GM19239 (cell line): ENCODE results near the gene GAS8.

- RRBS: no CpG with 5 or more reads among the region's 10 CpGs
Observed at GRCh38 chr16:89629849-89630436, 16.5 kb downstream of the DPEP1 start.

DNA sequence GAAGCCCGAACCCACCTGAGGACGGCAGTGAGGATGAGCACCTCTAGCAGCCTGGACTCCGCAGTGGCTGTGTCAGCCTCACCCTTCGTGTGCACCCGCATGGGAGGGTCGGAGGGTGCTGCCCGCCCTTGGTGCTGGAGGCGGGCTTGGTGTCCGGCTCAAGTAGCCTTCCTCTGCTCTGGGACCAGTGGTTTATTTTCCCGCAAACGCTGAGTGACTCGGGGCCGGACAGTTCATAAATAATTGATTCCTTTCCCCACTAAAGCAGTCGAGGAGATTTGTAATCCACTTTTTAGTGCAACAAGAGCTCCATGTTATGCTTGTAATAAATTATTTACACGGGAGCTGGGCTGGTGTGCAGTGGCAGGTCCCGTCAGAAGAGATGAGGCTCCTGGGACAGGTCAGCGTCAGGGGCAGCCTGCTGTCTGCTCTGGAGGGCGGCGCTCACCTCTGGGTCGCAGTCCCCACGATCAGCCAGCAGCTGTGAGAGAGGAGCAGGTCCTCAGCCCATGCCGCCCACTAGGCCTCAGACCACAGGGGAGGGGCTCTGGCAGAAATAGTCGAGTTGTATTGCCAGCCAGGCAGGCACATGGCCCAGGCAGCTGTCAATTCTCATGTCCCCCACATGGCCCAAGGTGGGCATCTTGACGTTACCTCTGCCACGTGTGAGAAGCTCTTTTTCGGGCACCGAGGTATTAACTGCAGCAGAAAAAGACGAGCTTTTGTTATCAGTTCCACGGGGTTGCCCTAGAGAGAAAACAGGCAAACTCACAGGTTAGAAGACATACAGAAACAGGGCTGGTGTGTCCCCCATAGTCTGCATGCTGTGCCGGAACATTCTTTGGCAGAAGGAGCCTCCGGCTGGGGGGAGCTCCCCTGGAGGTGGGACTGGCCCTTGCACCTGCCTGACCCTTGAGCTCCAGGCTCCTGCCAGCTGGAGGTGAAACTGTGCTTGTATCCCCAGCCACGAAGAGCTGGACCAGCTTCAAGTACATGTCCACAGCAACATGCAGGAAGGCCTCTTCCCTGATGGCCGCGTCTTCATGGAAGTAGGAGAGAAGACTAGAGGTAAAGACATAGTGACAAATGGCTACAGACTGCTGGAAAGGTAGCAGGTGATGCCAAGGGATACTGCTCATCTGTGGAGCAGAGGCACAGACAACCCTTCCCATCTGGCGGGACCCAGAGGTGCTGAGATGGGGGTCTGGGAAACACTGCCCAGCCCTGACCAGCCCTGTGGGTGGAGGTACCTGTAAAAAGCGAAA lies 17.3 kb downstream of the ZNF276 start:
- RRBS: 80% methylated on average over 5 of the region's 36 CpGs

GRCh38 chr16:89906168-89906696 lies 12.4 kb upstream of the MC1R start:
- RRBS: 99% methylated on average over 7 of the region's 28 CpGs

DNA sequence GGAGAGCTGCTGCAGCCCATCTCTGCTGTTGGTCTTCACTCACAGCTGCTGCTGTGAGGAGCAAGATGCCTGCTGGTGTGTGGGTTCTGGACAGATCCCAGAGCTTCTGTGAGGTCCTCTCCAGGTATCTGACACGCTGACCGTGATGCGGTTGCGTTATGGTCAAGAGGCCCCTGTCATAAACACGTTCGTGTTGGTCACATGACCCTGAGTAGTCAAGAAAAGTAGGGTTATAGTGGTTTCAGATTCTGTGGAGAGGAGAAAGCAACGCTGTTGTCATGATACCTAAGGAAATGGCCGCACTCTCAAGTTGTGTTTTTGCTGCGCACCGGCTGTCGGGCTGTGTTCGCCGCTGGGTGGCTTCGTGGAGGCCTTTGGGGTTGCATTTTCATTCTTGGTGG lies 34.8 kb downstream of the DEF8 start:
- RRBS: no CpG with 5 or more reads among the region's 14 CpGs

GRCh38 chr16:90001483-90002136 lies 17.6 kb downstream of the DBNDD1 start:
- RRBS: 81% methylated on average over 1 of the region's 18 CpGs

GRCh38 chr16:90022149-90023052 lies at the start of gene GAS8:
Gene GAS8 (plus strand): TSS chr16:90022680.
- RRBS: 3% methylated on average over 28 of the region's 59 CpGs

DNA sequence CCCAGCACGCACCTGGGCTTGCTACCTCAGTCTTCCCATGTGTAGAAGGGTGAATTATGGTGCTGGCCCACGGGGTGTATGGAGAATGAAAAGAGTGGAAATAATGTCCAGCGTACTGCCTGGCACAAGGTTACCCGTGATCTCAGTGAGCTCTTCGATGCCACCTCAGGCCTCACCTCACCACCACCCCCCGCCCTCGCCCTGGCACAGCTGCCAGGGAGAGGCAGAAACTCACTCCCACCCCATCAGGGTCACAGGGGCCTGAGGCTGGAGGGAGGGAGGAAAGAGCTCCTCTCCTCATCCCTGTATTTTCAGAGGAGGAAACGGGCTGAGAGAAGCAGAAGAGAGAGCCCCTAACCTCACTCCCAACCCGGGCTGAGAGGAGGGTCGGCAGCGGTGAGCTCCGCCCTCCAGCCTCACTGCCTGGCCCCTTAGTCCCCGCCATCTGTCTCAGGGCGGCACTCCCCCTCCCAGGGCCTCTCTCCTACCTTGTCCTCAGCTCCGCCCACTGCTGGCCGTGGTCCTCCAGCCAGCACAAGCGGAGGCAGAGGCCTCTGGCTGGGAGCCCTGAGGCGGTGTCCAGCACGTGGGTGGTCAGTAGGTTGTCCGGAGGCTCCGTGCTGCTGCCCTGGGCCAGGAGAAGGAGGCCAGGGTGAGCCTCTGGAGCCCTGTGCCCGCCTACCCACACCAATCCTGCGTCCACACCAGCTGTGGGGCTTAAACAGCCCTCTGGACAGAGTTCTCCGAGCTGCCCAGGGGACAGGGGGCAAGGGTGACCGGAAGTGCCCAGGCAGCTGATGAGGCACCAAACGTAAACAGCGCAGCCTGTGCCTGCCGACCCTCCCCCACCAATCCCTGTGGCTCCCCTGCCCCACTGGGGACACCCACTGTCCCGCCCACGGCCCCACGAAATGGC lies 24.2 kb downstream of the GAS8 start:
- RRBS: no CpG with 5 or more reads among the region's 31 CpGs

GRCh38 chr16:90056519-90056973 lies 20.6 kb downstream of the PRDM7 start:
- RRBS: 11% methylated on average over 2 of the region's 15 CpGs